Measurements from ENCODE around the gene SLC9A8.

- RRBS: no CpG with 5 or more reads among the region's 2 CpGs
Measured at GRCh38 chr20:49765026-49765548, 47.5 kb upstream of the SLC9A8 start.

GRCh38 chr20:49805198-49805956 lies 7.3 kb upstream of the SLC9A8 start:
- RRBS: no CpG with 5 or more reads among the region's 12 CpGs

DNA sequence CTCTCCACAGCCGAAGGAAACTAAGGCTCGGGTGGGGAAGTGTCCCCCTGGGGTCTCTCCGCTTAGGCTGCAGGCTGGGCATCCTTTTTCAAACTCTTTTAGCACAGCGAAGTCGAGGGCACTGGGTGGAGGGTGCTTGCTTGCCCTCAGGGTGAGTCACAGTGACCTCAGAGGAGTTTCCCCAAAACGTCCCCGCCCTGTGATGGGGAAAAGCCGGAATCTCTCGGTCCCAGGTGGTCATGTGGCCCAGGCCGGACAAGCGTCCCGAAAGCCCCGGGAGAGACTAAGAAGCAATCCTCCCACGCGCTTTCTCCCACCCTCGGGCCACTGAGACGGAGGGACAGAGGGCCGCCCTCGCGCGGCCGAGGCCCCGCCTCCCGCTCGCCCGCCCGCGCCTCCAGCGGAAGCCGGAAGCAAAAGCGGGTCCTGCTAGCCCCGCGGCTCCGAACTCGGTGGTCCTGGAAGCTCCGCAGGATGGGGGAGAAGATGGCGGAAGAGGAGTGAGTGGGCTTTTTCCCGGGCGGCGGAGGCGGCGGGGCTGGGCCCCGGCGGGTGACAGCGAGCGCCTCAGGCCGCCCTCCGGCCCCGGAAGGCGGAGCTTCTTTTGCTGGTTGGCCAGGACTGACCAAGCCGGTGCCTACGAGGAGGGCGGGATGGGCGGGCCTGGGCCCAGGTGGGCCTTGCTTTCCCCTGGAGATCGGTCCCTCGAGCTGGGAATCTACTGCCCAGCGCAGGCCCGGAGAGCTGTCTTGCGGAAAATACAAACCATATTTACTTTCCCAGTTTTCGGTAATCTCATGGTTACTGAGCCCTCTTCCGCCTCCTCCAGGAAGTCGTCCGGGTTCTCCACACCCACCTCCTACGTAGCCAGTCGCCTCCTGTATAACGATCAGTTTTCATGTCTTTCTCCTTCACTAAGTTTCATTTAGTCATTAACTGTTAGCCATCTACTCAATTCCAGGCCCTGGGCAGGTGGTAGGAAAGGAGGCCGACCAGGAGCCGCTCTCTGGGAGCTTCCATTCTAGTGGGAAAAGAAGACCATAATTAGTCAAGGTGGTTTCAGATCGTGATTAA lies at the start of gene SLC9A8:
Gene SLC9A8 (plus strand): TSS at position 380 of the 1,074 bp plus-strand sequence.
- RRBS: 2% methylated on average over 18 of the region's 69 CpGs

DNA sequence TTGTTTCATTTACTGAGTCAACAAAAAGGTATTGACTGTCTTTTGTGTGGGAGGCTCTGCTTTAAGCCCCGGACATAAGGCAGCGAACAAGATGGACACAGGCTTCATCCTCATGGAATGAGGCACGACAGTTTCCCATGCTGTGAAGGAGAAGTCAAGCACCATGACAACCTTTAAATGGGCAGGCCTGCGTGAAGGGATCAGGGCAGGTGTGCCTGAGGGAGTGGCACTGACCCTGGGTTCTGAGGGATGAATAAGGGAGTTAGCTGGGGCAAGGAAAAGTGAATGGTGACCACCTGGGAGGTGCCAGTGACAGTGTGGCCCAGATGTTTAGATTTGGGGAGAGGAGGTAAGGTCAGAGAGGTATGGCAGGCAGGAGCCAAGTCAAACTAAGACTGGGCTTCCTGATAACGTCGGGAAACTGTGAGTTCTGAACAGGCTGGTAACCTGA lies 48.2 kb downstream of the SLC9A8 start:
- RRBS: no CpG with 5 or more reads among the region's 6 CpGs

DNA sequence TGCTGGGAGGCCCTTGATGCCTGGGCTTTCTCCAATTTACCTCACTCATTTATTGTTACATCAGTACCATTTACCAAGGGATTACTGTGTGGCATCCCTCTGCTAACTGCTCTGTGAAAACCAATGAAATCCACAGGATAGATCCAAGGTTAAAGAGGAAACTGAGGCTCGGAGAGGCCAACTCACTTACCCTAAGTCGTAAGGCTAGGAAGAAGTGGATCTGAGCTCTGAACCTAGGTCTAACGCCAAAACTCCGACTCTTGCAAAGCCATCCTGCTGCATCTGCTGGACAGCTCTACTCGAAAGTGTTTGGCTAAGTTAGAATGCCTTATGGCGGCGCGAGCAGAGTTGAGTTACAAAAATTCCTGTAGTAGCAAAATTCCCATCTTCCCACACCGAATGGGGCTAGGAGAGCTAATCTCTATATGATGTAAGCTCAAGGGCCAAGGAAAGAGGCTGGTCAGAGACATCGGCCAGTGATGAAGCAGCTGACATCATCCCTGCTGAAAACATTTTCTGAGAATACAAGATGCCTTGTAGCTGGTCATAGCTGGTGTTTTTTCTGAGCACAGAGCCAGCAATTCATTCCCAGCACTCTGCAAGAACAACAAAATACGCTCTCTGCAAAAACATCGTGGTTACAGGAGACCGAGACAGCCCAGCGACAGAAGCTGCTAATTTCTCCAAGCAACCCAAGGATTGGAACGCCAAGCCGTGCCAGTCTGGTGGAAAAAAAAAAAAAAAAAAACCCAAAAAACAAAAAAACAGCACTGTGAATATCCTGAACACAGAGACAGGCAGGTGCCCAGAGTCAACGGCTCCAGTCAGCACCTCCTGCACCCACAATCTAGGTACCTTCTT lies 1.8 kb downstream of the SPATA2 start:
- RRBS: no CpG with 5 or more reads among the region's 17 CpGs

GRCh38 chr20:50081528-50082523 lies 31.1 kb downstream of the UBE2V1 start:
- RRBS: no CpG with 5 or more reads among the region's 13 CpGs

DNA sequence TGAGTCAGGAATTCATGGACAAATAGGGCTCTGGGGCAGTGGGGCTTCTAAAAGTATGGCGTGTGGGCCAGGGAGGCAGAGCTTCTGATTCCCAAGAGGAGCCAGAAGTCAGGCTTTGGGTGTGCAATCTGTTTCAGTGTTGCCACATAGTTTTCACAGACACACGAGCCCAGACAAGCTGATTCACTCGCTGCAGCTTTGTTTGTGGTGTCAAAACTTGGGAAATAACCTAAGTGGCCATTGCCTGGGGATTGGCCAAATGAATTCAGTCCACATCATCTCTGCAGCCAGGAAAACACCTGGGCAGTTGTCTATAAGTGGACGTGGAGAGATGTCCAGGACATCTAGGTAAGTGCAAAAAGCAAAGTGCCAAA lies 9.1 kb downstream of the PEDS1 start:
- RRBS: no CpG with 5 or more reads among the region's 4 CpGs

DNA sequence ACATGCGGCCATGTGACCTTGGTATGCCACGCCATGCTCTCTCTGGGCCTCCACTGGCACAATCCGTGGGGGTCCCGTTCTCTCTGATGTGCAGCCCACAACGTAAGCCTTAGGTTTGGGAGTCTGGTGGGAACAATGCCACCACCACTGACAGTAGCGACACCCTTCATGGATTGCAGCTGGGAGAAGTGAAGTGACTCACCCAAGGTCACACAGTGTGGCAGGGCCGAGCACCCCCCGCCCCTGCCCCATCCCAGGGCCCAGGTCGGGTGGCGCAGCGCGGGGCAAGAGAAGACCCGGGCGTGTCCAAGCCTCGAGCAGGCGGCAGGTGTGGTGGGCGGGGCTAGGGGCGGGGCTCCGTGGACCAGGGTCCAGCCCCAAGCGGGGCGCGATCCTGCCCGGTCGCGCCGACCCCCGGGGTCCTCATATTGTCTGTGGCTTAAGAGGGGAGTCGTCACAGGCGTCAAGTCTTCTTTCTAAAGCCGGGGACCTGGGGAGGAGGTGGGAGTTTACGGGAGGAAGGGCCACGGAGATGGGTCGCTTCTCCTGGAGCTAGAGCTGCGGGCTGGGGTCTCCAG lies 745 bp upstream of the CEBPB start:
- RRBS: under 1% methylated on average over 13 of the region's 34 CpGs

DNA sequence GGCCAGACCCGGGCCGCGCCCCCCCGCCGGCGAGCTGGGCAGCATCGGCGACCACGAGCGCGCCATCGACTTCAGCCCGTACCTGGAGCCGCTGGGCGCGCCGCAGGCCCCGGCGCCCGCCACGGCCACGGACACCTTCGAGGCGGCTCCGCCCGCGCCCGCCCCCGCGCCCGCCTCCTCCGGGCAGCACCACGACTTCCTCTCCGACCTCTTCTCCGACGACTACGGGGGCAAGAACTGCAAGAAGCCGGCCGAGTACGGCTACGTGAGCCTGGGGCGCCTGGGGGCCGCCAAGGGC lies 505 bp downstream of the CEBPB start:
- RRBS: 1% methylated on average over 38 of the region's 43 CpGs

DNA sequence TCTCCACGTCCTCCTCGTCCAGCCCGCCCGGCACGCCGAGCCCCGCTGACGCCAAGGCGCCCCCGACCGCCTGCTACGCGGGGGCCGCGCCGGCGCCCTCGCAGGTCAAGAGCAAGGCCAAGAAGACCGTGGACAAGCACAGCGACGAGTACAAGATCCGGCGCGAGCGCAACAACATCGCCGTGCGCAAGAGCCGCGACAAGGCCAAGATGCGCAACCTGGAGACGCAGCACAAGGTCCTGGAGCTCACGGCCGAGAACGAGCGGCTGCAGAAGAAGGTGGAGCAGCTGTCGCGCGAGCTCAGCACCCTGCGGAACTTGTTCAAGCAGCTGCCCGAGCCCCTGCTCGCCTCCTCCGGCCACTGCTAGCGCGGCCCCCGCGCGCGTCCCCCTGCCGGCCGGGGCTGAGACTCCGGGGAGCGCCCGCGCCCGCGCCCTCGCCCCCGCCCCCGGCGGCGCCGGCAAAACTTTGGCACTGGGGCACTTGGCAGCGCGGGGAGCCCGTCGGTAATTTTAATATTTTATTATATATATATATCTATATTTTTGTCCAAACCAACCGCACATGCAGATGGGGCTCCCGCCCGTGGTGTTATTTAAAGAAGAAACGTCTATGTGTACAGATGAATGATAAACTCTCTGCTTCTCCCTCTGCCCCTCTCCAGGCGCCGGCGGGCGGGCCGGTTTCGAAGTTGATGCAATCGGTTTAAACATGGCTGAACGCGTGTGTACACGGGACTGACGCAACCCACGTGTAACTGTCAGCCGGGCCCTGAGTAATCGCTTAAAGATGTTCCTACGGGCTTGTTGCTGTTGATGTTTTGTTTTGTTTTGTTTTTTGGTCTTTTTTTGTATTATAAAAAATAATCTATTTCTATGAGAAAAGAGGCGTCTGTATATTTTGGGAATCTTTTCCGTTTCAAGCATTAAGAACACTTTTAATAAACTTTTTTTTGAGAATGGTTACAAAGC lies 1.4 kb downstream of the CEBPB start:
- RRBS: 1% methylated on average over 43 of the region's 88 CpGs

DNA sequence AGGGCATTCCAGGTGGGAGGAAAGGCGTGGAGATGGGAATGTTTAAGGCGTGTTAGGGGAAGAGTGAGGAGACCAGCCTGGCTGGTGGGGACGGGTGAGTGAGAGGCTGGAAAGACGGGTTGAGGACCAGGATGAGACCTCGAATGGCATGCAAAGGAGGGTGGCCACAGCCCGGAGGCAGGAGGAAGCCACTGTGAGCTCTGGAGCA lies 49.5 kb downstream of the CEBPB start:
- RRBS: no CpG with 5 or more reads among the region's 6 CpGs

GRCh38 chr20:50242702-50243383 lies 52.2 kb downstream of the CEBPB start:
- RRBS: 9% methylated on average over 5 of the region's 30 CpGs

- RRBS: no CpG with 5 or more reads among the region's 22 CpGs
Measured at GRCh38 chr20:50247963-50248875, 57.6 kb downstream of the CEBPB start.

DNA sequence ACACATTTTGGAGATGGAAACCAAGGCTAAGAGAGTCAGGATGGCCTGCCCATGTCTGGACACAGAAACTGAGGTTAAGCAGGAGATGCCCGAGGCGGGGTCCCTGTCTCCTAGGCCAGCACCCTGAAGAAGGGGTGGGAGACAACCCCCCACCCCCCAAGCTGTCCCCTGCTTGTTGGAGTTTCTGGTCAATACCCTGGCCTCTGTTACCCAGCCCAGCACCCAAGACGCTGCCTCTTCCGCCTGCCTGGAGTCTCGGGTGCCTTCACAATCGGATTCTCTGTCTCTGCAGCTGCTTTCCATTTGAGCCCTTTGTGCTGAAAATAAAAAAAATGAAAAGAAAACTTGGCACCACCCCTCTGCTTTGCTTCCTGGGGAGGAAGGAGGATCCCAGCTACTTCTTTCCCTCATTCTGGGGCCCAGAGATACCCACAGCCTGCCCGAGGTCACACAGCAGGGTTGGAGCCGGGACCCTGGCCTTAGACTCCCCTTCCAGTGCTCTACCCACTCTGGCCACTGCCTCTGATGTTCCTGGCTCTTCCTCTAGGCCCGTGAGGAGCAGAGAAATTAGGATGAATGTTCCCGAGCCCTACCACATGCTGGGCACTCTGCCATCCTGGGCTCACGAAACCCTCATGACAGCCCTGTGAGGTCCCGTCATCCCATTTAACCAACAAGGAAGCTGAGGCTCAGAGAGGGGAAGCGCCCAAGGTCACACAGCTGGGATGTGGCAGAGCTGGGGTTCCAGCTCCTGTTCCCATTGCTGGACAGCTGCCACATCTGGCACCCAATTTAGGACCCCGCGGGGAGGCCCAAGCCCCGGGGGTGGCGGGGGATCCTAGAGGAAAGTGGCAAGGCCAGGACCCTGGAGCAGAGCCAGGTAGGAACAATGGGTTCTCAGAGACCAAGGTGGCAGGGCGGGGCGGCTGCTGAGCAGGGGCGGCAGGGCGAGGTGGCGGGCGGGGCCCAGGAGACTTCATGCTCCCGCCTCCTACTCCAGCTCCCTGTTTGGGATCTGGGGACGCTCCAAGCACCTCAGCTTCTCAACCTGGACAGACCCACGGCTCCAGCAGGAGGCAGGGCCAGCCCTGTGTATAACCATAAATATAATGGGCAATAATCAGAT lies 76.5 kb downstream of the CEBPB start:
- RRBS: no CpG with 5 or more reads among the region's 26 CpGs

DNA sequence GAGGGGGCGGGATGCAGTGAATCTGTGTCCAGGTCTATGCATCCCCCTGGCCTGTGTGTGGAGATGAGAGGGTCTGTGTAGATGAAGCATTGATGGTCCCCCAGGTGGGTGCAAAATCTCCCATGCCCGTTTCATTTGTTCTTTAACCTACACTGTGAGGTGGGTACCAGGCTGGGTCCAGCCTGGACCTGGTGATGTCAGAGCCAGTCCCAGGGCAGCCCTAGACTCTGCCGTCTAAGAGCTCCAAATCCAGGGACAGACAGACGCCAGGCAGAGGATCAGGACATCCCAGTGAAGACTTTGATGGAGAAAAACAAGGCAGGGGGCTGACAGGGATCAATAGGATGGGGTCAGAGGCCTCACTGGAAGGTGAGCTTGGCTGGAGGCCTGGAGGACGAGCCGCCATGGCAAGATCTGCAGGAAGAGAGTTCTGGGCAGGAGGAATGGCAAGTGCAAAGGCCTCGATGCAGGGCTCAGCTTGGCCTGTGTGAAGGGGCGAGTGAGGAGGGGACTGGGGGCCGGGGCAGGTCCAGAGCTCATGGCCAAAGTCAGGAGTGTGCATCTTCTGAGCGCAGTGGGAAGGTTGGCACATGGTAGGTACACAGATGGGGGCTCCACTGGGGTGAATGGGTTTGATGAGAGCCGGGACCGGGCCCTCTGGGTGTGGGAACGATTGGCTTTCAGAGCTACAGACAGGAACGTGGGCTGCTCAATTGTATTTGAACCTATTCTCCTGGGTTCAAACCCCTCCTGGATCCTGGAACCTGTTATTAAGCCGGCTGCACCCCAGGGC lies 105.7 kb downstream of the CEBPB start:
- RRBS: 100% methylated on average over 1 of the region's 15 CpGs

DNA sequence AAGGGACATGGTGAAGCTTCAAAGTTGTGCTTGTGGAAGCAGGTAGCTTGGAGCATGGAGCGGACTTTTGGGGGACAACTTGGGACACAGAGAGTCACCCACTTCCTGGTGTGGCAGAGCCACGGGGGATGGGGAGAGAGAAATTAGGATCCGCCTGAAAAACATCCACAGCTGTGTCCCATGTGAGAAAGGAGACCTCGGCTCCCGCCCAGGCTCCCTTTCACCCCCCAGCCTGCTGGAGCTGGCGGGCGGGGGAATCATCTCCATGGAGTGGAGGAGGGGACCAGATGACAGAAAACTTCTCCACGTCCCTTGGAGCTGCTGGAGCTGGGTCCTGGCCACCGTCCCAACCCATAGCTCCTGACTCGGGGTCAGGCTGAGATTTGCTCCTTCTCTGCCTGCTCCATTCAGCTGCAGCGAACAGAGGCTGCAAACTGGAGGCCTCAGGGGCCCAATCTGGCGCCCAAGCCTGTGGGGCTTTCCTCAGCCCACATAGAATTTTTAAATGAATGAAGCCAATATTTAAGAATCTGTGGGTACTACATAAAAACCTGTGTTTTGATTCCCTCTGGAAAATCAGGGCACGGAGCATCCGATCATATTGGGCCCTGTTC lies 113.9 kb downstream of the CEBPB start:
- RRBS: no CpG with 5 or more reads among the region's 14 CpGs

DNA sequence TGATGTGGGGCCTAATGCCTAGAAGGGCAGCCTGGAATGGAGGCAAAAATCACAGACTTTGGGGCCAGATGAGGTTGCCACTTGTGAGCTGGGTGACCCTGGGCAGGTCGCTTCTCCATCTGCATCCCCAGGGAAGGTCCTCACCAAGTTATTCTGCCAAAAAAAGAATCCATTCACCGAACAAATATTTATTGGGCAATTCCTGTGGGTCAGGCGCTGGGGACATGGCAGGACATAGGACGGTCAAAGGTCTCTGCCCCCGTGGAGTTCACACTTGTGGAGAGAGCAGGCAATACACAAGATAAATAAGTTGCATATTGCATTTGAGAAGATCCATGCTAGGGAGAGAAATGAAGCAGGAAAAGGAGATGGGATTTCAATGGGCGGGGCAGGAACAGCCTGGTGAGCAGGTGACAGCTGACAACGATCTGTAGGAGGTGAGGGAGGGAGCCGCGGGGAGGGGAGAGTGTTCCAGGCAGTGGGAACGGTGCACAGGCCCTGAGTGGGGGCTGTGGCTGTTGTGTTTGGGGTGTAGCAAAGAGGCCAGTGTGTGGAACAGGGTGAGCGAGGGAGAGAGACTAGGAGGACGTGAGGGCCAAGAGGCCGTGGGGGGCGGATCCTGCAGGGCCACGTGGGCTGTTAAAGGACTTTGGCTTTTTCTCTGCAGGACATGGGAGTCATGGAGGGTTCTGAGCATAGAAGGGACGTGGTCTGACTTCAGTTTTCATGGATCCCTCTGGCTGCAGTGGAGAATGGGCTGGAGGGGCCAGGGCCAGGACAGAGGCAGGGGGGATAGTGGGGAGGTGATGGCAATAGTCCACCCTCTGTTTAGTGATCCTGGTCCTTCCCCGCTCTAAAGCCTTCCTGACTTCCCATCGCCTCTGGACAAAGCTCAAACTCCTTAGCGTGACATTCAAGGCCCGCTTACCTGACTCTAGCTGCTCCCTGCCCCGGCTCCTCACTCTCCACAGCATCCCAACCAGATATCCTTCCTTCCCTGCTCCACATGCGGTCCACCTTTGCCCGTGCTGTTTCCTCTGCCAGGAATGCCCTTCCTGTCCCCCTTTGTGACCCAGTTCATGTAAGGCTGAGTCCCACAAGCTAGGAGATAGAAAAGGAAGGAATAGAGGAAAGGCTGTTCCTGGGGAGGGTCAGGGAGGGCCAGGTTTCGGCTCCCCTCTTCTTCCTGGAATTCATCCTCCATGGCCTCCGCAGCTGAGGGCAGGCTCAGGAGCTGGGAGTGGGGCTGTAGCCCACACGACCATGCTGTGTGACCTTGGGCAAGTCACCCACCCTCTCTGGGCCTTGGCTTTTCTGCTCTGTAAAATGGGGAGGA lies 115.7 kb downstream of the CEBPB start:
- RRBS: no CpG with 5 or more reads among the region's 26 CpGs

DNA sequence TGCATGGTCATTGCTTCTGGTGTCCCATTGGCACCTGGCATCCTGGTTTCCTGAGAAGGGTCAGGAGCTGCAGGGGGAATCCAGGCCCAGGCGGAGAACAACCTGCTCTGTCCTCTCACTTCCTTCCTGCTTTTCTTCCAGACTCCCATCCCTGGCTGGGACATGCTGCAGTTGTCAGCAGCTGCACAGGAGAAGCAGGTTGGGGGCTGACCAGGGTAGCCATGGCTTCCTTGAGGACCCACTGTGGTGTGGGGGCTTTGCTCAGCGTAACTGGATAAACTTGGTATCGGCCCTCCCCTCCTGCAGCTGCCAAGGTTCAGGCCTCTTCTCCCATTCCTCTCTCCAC lies 155.2 kb downstream of the CEBPB start:
- RRBS: no CpG with 5 or more reads among the region's 3 CpGs

DNA sequence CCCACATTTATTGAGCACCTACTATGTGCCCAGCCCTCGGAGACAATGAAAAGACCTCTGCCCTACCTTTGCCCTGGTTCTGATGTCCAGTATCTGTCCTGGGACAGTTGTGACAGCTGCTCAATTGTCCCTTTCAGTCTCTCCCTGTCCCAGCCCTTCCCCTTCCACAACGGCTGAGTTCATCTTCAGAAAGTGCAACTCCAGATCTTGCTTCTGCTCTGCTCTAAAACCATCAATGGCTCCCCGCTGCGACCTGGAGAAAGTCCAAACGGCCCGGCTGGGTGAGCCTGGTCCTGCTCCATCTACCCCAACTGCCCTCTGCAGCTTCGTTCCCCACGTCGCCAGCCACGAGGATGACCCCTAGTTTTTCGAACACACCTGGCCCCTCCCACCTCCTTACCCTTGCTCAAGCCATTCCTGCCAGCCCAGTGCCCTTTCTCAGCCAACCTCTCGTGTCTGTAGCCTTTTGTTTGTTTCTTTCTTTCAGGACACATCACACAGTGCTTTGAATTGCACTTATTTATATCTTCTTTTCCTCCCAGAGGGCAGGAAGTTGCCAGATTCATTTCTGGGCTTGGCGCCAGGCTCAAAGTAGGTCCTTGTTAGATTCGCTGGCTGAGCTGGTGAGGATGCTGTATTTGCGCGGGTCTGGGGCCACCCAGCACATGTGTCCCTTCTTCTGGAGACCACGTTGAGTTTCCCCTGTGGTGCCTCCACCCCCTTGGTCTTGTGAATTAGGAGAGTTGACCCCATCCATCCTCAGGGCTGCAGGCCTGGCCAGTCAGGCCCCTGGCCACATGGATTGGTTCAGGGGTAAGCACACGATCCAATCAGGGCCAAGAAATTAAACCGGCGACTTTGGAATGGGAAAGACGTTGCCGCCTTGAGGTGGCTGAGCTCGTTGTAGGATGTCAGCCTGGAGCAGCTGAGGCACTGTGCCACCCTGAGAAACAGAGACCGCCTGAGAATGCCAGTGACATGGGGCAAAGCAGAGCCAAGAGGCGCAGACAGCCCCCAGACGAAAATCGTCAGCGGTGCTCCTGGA lies 155.9 kb downstream of the CEBPB start:
- RRBS: no CpG with 5 or more reads among the region's 28 CpGs

DNA sequence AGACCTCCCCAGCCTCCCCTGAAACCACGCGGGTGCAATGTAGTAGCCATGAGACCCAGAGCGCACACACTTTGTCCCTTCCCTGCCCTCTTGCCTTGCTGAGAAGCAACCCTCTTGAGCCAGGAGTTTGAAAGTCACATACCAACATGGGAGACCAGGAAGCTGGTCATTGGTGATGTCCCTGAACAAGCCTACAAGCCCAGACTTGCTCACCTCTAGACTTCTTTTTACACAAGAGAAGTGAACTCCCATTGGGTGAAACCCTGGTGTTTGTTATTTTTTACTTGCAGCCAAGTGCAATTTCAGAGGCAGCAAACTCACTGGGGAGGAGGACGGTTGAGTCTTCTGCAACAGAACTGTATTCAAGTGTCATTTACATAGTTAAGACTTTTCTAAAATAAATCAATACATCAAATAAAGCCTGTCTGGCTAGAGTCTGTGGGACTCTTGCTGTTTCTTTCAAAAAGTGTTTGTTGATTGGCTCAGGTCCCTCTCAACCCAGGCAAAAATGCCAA lies 138.1 kb upstream of the PTPN1 start:
- RRBS: no CpG with 5 or more reads among the region's 4 CpGs

All from HCT116 (cell line).